ENCODE measurements around the gene ST6GALNAC4.

- RRBS, result no CpG with 5 or more reads among the region's 27 CpGs
Observed at GRCh38 chr9:127761751-127763025, 16.3 kb downstream of the SH2D3C start.

- RRBS, result 96% methylated on average over 5 of the region's 40 CpGs
Observed at GRCh38 chr9:127788713-127789572, 3.1 kb downstream of the CDK9 start.

DNA sequence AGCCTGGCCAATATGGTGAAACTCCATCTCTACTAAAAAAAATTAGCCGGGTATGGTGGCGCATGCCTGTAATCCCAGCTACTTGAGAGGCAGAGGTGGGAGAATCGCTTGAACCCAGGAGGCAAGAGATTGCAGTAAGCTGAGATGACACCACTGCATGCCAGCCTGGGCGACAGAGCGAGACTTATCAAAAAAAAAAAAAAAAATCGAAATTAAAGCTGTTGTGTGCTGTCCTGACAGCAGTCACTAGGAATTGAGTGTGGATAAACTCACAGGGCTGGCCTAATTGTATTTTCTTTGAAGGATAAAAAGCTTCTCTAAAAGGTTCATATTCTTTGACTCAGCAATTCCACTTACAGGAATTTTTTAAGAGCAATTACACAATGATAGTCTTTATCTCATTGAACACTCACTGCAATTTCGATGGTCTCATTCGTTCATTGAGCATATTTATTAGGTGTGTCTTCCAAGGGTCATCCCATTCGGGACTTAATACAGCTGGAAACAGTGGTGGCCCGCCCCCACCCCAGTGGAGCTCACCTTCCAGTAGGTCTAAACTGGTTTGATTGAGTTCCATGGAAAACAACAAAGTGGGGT is 6.5 kb downstream of the CDK9 start:
- RRBS, result no CpG with 5 or more reads among the region's 10 CpGs

DNA sequence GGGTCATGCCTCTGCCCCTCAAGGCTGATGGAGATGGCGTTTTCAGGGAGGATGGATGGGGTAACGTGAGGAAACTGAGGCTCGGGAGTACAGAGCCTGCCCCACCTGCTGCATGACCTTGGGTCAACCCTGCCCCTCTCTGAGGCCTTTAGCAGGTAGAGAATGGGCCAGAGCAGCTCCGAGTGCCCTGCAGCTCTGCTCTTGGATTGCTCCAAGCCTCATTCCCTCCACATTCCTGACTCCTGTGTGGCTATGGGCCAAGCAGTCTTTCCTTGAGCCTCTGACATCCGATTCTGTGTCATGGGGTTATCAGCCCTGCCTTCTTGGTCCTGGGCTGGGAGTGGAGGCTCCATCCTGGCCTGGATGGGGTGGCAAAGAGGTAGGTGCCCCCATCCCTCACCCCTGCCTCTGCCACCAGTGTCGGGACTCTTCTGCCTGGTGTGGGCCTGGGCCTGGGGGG is 13.6 kb downstream of the FPGS start:
- RRBS, result no CpG with 5 or more reads among the region's 6 CpGs

DNA sequence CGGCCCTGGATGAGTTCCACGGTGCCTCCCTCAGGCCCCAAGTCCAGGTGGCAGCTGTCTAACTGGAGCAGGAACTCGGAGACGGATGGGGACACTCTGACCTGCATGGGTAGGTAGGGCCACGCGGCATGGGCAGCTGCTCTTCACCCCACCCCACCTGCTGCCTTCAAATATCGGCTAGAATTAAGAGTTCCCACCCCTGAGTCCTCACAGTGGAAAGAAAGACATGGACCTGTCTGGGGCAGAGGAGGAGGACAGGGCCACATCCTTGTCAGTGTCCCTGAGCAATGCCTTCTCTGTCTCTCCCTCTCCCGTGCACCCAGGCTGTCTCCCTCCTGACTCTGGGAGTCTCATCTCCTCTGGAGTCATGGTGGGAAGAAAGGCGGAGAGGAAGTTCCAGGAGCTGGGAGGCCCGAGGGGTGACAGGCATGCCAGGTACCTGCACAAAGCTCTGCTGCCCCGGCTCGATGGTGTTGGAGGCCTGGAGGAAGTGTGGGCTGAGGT is 15.6 kb downstream of the FPGS start:
- RRBS, result 91% methylated on average over 1 of the region's 12 CpGs

- RRBS, result no CpG with 5 or more reads among the region's 11 CpGs
Observed at GRCh38 chr9:127819795-127820509, 17.3 kb downstream of the FPGS start.

DNA sequence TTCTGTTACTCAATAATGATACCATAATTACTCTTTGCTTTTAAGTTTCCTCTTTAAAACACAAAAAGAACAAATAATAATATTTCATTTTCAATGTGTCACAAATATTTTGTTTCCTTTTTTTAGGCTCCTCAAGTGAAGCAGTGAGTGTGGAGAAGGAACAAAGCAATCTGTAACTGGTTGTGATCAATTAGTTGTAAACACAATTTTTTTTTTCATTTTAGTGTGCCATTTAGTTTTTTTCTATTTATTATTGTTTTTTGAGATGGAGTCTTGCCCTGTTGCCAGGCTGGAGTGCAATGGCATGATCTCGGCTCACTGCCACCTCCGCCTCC is 20.7 kb downstream of the ENG start:
- RRBS, result no CpG with 5 or more reads among the region's 2 CpGs

DNA sequence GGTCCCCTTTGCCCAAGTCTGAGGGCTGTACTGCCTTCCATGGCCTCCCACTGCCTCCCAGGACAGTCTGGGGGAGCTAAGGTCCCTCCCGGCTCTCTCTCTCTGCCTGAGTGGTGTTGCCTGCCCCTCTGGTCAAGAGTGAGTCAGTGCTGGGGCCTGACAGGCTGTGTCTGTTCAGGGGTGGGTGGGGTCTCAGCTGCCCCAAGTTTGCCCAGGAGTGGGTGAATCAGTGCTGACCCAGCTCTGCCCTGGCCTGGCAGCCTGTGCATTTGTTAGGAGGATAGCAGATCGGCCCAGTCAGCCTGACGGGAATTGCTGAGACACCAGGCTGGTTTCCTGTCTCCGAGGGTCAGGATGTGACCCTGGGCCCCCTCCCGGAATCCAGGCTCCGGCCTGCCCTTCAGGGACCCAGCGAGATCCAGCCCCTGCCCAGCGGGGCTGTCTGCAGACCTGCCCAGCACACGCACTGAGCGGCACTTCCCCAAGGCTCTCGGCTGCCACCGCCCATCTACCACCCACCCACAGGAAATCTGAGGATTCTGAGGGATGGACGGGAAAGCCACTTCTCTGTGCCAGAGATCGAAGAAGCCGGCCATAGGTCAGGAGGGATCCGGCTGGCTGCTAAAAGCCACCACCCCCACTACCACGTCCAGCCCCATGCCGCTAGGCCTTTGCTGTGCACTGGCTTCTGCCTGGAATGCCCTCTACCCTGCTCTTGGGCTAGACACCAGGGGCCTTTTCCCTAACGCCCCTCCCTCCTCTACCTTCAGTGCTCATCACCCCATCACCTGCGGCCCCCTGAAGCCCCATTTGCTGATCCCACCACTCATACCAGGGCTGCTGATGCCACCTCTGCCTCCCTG is 15.8 kb downstream of the ENG start:
- RRBS, result no CpG with 5 or more reads among the region's 20 CpGs

- RRBS, result no CpG with 5 or more reads among the region's 16 CpGs
Observed at GRCh38 chr9:127859980-127860741, 5.7 kb upstream of the ENG start.

DNA sequence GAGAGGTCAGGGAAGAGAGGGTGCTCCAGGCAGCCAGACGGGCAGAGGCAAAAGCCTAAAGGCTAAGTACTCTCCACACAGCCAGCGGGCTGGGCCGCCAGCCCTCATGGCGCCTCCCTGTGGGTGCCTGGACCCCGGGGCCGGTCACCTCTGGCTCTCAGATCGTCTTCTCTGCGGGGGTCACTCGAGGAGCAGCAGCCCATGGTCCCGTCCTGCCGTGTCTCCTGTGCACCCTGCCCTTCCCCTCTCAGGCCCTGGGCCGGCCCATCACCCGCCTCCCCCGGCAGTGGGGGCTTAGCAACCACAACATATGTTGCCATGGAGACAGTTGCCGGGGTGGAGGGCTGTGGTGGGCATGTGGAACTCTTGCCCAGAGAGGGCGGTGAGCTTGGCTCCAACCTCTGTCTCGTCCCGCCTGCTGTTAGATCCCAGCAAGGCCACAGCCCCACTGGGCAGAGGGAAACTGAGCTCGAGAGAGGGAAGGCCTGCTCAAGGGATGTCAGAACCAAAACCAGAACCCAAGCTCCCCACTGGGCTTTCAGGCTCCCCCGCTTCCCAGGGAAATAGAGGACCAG is 4.1 kb downstream of the AK1 start:
- RRBS, result 100% methylated on average over 1 of the region's 20 CpGs

DNA sequence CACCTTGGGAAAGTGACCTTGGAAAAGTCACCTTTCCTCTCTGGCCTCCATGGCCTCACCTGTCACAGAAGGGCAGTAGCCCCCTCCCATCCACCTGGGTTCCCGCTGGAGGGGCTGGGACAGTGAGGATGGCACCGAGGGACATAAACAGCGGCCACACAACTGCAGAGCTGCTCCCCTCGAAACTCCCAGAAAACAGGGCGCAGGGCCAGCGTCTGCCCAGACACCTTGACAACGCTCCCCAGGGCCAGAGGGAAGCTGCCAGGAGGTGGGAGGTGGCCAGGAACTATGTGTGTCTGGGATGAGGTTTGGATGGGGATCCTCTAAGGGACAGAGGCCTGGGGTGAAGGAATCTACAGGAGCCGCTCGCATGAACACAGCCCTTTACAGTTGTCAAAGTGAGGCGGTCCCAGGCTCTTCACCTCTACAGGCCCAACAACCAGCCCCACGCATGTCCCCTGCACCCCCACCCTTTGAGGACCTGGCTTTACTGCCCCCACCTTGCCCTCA is 2.6 kb downstream of the AK1 start:
- RRBS, result no CpG with 5 or more reads among the region's 11 CpGs

DNA sequence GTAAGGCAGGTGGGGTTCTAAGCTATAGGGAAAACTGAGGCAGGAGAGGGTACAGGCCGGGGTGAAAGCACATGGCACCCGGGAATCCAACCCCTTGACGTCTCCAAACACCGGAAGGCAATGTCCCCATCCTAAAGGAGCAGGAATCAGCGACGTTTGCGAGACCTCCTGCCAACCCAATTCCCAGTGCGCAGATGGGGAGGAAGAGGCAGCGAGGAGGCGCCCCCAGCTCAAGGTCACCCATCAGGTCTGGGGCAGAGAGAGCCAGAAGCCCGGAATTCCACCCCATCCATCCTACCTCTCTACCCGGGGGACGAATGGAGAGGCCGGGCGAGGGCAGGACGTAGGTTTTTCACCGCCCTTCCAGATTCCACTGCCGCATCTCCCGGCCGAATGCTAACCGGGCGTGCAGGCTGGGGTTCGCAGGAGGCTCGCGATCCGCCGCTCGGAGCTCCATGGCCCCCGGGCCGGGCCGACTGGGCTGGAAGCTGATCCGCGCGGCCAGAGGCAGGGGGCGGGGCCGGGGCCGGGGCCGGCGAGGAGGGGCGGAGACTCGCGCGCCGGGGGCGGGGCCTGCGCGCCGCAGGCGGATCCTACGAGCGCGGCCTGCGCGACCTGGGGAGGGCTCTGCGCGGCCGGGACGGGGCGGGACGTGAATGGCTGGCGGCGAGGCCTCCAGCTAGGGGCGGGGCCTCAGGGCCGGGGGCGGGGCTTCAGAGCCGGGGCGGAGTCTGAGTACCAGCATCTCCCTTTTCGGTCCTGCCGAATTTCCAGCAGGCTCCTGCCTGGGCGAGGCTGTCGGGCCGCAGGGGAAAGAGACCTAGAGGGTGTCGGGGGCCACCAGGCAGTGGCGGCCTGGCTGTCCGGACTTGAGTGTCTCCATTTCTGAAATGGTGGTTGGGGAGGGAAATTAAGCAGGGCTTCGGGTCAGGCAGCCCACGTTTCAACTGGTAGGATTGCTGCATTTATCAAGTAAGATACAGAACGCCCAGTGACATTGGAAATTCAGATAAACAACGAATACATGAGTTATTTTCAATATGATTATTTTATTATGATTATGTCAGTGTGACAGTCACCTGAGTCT is at the start of gene ST6GALNAC4:
Gene ST6GALNAC4, minus strand, starts transcription at position 514 of the 1,087 bp plus-strand sequence.
- RRBS, result 2% methylated on average over 42 of the region's 79 CpGs

DNA sequence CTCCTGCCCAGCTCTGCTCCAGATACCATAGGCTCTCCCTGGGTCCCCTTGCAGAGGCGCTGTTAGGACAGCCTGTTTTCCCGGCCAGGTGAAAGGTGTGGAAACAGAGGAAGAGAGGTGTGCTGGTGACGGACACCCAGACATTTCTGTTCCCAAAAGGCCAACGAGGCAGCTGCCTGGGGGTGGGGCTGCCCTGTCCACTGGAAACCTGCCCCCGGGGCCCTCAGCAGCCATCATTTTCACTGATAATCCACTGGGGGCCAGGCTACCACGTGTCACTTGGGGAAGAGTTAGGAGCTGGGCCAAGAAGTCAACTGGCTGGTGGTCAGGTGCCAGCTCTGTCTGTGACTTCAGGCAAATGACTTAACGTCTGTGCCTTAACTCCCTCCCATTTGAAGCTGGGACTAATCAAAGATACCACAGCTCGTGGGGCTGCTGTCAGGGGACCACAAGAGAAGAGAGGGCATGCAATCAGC is 12.1 kb upstream of the DPM2 start:
- RRBS, result no CpG with 5 or more reads among the region's 8 CpGs

DNA sequence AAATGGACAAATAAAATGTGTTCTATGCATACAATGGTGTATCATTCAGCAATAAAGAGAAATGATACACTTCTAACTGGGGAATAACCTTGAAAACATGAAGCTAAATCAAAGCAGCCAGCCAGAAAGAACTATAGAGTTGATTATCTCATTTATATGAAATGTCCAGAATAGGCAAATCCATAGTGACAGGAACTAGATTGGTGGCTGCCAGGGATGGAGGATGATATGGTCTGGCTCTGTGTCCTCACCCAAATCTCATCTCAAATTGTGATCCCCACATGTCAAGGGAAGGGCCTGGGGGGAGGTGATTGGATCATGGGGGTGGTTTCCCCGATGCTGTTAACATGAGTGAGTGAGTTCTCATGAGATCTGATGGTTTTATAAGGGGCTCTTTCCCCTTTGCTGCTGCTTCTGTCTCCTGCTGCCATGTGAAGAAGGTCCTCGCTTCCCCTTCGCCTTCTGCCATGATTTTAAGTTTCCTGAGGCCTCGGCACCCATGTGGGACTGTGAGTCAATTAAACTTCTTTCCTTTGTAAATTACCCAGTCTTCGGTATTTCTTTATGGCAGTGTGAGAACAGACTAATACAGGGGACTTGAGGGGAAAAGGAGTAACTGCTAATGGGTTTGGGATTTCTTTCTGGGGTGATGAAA is 21.4 kb downstream of the EEIG1 start:
- RRBS, result no CpG with 5 or more reads among the region's 5 CpGs

GRCh38 chr9:127967824-127968569 is 12.8 kb downstream of the EEIG1 start:
- RRBS, result no CpG with 5 or more reads among the region's 7 CpGs

GRCh38 chr9:127969276-127969866 is 11.4 kb downstream of the EEIG1 start:
- RRBS, result no CpG with 5 or more reads among the region's 6 CpGs

- RRBS, result no CpG with 5 or more reads among the region's 4 CpGs
Observed at GRCh38 chr9:127982719-127983375, 2.1 kb upstream of the EEIG1 start.

GRCh38 chr9:128024639-128025058 is 42.5 kb downstream of the NAIF1 start:
- RRBS, result no CpG with 5 or more reads among the region's 8 CpGs

- RRBS, result no CpG with 5 or more reads among the region's 8 CpGs
Observed at GRCh38 chr9:128026667-128027134, 40.4 kb downstream of the NAIF1 start.

DNA sequence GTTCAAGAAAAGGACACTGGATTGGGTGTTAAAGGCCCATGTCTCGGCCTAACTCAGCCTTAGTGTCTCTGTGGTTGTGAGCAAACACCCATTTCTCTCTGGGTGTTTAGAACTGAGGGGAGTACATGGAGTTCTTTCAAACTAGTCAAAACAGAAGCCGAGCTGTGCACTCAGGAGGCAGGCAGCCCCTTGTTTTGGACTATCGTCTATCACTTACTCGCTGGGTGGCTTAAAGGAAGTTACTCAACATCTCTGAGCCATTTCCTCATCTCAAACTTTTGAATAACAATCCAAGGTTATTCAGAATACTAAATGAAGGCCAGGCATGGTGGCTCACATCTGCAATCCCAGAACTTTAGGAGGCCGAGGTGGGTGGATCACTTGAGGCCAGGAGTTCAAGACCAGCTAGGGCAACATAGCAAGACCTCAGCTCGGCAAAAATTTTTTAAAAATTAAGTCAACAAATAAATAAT is 39.9 kb downstream of the NAIF1 start:
- RRBS, result no CpG with 5 or more reads among the region's 6 CpGs

All from PFSK-1 (cell line).